Aorta (tissue), 1 donor: ENCODE measurements around a stretch of chr22.

DNA sequence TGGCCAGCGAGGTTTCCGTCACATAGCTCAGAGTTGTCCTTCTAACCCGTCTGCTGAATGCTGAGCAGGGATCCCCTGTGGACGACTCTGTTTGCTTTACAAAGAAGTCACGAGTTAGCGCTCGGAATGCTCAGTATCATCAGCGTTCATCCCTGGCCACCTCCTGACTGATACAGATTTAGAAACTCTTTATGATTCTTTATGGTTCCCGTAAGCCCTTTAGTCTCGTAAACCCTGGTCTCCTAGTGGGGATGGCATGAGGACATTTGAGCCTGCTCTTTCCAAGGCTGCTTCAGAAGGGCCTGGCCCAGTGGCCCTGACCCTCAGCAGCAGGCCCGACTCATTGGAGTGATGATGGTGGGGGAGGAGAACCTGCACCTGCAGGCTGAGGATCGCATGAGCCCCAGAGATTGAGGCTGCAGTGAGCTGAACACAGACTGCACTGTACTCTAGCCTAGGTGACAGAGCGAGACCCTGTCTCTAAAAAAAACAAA, 9.6 kb downstream of the PEX26 start:
- PRO-cap, result no peak

- PRO-cap, result no peak
These were observed 6.0 kb upstream of the TUBA8 start for GRCh38 chr22:18104575-18105017.

DNA sequence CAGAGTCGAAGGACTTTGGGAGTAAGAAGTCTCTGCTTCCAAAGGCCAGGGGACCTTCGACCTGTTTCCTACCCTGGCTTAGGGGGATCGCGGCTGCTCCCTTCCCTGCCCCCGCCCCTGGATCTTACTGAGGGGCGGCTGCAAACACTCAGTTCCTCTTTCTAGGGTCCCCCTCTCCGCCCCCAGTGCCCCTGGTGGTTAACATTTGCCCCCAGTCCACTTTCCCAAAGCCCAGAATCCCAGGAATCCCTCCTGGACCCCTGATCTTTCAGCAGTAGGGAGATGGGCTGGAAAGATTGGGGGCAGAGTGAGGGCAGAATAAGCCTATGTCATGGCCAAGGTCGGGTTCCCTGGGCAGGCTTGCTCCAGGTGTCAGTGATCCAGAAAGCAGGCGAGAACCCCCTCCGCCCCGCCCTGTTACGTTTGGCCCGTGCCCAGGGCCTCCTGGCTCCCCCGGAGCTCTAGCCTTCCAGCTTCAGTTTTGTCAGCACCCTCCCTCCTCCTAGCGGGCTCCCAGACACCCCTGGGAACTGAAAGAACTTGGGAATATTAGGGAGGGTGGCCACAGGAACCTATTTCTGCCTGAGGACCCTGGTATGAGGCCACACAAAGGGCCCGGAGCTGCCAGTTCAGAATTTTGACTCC, 976 bp downstream of the TUBA8 start:
- PRO-cap, result no peak

- PRO-cap, result no peak
These were observed 635 bp downstream of the GSC2 start for GRCh38 chr22:19149301-19150012.

- PRO-cap, result no peak
These were observed 570 bp downstream of the CLTCL1 start for GRCh38 chr22:19290732-19291566.

DNA sequence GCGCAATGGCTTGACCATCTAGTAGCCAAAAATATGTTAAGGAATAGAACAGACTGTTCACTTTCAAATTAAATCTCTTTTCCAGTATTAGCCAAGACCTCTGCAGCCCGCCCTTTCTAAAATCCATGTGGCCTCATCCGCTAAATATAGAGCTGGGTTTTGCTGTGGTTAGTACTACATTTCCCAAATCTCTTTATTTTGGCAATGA, 1.4 kb upstream of the CLTCL1 start:
- PRO-cap, result no peak

DNA sequence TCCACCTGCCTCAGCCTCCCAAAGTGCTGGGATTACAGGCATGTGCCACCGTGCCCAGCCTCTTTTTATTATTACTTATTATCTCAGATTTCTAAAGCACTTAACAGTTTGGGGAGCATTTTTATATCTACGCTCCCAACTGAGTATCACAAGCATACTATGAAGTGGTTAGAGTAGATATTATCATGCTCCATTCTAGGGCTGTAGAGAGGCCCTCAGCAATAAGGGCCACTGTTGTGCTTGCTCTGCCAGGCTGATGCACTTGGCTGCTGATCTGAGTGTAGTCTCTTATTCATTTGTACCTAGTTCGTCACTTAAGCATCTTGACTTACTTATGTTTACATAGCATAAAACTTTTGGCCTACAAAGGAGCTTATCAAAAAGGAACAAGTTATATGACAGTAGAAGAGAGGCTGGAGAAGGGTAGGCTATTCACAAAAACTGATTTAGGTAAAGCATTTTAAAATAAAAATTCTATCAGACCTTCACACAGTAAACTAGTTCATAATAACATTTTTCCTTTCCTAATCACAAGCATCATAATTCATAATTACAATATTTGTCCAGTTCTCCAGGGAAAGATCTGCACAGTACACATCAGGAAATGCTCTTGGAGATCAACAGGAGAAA, 2.0 kb downstream of the HIRA start:
- PRO-cap, result no peak

- PRO-cap, result no peak
These were observed 685 bp upstream of the C22orf39 start for GRCh38 chr22:19448028-19448763.

GRCh38 chr22:19522767-19523197, 1.4 kb downstream of the CLDN5 start:
- PRO-cap, result no peak

DNA sequence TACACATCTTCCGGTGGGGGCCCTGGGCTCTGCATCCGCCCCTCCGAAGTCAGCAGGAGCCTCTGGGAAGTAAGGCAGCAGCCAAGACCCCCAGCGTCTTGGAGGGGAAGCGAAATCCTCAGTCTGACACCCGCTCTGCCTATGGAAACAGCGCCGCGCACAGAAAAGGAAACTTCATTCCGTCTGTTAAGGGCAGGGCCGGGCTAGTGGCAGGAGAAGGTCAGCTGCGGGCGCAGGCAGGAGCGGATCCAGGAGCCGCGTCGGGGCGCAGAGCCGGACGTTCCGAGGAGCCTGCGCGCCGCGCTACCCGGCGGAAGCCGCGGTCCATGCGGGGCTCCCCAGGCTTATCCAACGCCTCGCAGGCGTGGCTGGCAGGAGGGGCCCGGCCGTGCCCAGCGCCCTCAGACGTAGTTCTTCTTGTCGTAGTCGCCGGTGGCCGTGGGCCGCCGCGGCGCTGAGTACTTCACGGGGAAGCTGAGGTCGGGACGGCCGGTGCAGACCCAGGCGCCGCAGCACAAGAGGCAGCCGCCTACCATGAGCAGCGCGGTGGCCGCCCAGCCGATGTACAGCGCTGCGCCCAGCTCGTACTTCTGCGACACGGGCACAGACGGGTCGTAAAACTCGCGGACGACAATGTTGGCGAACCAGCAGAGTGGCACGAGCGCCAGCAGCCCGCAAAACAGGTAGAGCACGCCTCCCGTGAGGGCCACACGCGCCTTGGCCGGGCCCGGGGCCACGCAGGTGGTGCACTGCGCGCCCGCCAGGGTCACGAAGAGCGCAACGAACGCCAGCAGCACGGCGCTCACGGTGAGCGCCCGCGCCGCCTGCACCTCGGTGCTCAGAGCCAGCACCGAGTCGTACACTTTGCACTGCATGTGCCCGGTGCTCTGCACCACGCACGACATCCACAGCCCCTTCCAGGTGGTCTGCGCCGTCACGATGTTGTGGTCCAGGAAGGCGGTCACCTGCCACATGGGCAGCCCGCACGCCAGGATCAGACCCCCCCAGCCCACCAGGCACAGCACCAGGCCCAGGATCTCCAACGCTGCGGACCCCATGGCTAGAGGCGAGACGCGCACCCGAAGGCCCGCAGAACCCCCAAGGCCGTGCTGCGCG, 654 bp downstream of the CLDN5 start:
- PRO-cap, result no peak

DNA sequence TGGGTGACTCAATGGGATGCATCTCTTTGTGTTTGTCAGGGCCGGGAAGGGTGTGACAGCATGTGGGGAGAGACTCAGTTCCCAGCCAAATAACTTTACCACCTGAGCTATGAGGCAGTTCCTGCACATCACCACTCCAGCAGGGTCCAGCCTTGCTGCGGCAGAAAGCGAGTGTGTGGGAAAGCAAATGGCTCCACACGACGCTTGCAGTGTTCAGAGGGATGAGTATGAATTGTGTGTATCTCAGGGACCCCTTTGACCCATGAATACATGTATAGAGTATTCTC, 47.9 kb upstream of the CLDN5 start:
- PRO-cap, result no peak

GRCh38 chr22:19597320-19598066, 73.3 kb upstream of the CLDN5 start:
- PRO-cap, result no peak

GRCh38 chr22:19622187-19622637, 92.1 kb upstream of the SEPTIN5 start:
- PRO-cap, result no peak

DNA sequence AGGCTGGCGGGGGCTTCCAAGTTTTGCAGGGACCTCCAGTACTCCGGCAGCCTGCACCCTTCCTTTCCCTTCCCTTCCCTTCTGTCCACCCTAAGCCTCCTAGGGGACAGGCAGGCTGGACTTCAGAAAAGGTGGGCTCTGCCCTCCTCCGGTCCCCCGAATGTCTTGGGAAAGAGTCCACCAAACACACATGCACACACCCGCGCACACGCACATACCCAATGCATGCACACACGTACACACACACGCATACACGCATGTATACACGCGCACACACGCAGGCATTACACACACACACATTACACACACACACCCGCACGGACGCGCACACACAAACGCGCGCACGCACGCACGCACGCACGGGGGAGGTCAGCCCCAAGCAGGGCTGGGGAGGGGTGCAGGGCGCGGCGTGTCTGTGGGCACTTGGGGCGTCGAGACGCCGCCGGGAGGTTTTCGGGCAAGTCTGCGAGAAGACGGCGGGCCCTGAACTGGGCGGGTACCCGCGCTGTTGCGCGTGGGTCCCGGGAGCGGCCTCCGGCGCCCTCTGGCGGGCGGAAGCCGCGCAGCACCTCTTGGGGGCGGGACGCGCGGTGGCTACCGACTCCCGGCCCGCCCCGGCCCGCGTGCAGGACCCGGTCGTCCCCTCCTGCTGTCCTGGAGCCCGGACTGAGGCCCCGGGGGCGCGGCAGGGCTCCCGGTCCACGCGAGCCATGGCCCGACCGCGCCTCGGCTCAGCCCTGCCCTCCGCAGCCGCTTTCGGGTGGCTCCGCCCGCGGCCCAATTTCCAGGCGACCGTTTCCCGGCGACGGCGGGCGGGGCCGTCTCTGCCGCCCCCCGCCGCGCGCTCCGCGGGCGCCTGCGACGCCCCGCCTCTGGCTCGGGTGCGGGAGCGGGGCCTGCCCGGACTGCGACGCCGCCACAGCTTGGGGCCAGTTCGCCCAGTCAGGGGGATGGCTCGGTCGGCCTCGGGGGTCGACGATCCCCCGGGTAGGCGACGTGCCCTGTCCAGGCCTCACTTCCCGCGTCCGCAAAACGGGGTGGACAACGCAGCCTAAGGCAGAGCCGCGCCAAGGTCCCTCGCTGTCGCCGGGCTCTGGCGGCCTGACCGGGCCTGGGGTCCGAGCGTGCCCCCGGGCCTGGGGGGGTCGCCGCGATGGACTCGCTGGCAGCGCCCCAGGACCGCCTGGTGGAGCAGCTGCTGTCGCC, 3.7 kb downstream of the SEPTIN5 start:
- PRO-cap, result bidirectional peak, plus-strand start at position 570 of the sequence, minus-strand start at position 490 of the sequence

DNA sequence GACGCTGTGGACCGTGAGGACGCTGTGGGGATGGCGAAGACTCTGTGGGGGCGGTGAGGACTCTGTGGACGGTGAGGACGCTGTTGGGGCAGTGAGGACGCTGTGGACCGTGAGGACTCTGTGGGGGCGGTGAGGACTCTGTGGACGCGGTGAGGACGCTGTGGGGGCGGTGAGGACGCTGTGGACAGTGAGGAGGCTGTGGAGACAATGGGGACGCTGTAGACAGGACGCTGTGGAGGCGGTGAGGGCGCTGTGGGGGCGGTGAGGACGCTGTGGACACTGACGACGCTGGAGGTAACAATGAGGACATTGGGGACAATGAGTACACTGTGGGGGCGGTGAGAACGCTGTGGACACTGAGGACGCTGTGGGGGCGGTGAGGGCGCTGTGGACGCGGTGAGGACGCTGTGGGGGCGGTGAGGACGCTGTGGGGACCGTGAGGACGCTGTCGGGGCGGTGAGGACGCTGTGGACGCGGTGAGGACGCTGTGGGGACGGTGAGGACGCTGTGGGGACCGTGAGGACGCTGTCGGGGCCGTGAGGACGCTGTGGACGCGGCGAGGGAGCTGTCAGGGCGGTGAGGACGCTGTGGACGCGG, 2.1 kb downstream of the GP1BB start:
- PRO-cap, result no peak

DNA sequence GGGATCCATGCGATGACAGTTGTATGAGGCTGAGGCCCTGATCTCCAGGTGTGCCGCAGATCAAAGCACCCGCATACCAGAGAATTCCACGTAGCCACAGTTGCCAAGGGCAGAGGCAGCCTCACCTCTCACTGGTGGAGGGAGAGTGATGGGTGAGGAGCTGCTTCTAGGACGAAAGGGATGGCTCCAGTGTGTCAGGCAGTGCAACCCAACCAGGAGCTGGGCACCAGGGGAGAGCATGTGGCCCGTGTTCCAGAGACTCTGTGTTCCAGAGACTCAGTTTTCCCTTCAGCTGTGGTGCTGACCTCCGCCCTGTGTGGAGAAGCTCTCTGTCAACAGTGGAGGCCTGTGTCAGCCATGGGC, 10.1 kb downstream of the TBX1 start:
- PRO-cap, result no peak

DNA sequence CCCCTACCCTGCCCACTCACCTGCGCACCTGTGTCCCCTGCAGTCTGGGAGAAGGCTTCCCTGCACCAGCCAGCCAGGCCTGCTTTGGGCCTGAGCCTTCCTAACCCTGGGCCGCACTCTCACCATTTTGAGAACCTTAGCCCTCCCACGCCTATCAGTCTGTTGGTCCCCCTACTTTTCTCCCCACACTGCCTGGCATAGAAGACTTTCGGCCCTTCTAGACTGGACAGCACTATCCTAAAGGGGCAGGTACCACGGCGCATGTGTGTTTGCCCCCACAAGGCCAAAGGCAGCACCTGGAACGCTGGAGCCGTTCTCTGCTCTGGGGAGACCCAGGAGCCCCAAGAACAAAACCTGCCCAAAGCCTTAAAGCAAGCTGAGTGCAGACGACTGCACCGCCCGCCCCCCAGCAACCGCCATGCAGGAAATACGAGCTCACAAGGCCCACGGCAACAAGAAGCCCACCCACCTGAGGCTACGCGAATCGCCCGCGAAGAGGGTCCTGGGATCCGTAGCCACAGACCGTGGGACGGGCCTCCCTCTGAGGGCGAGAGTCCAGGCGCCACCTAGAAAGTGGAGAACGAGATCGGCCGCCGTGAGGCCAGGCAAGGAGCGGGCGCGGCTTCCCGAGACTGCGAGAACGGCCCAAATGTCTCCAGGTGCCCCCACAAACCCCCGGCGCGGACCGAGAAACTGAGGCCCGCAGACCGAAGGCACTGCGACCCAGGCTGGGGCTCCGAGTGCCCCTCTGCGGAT, 522 bp downstream of the GNB1L start:
- PRO-cap, result no peak

DNA sequence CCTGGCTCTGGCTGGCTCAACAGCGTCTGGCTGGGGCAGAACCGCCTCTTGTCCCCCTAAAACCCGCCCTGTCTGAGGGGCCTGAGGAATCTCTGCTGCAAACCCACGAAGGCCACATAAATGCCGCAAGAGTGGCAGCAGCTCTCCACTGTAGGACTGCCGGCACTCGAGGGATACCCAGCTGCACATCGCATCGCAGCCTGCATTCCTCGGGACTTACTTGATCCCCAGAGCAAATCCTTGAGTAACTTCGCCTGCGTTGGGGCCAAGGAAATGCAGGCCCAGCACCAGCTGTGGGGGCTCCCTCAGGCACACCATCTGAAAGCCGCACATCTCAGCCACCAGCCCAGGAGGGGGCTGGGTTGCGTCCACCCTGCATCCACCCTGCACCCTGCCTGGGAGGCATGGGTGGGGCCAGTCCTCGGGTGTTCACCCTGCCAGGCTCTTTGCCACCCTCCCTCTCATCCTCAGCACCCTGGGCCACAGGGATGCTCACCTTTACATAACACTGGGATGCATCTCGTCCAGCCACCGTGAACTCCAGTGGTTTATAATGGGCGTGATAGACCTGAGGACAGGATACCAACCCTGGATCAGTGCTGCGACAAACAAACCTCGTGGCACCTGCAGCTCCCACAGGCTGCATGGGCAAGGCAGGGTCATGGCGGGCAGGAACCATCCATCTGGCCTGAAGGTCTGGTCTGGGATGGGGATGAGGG, 23.4 kb upstream of the GNB1L start:
- PRO-cap, result no peak

- PRO-cap, result no peak
These were observed 30.6 kb upstream of the COMT start for GRCh38 chr22:19910883-19911546.

- PRO-cap, result no peak
These were observed 9.0 kb upstream of the COMT start for GRCh38 chr22:19932196-19933279.